Epithelial cell of alveolus of lung (primary cell): ENCODE measurements around a stretch of chr5.

GRCh38 chr5:36984350-36985422 is 108.1 kb downstream of the NIPBL start:
- RAMPAGE, long total RNA, result no peak
- RRBS, result no CpG with 5 or more reads among the region's 7 CpGs

- RAMPAGE, long total RNA, result no peak
- RRBS, result no CpG with 5 or more reads among the region's 8 CpGs
Observed at GRCh38 chr5:37034789-37035349, 158.3 kb downstream of the NIPBL start.

- RAMPAGE, long total RNA, result no peak
- RRBS, result no CpG with 5 or more reads among the region's 2 CpGs
Observed at GRCh38 chr5:37063481-37063959, 185.7 kb downstream of the CPLANE1 start.

DNA sequence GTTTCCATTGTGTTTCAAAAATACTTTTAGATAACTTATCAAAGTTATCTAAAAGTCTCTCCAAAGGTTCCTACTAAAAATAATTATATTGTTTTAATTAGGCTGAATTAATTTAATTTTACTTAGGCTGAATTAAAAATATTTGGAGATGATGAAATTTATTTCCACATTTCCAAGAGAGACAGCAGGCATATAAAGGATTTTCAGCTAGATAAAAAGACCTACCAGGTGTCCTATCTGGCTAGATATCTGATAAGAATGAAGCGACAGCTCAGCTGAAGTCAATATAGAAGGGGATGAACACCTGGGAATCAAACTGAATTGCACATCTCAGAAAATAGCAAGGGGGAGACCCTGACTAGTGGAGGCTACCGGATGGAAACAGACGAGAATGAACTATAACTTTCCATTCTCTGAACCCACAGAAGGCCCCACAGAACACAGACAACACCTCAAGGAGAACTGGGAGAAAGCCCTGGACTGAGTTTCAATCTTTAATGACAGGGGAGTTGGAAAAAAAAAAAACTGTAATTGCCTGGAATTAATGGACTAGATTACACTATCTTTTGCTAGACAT is 51.2 kb downstream of the CPLANE1 start:
- RAMPAGE, long total RNA, result no peak
- RRBS, result no CpG with 5 or more reads among the region's 3 CpGs

GRCh38 chr5:37671973-37672646 is 167.7 kb downstream of the GDNF start:
- RAMPAGE, long total RNA, result no peak
- RRBS, result no CpG with 5 or more reads among the region's 12 CpGs

GRCh38 chr5:37833802-37834368 is 6.0 kb downstream of the GDNF start:
- RAMPAGE, long total RNA, result no peak
- RRBS, result no CpG with 5 or more reads among the region's 7 CpGs

GRCh38 chr5:37838128-37838880 is 1.5 kb downstream of the GDNF start:
- RAMPAGE, long total RNA, result no peak
- RRBS, result 3% methylated on average over 5 of the region's 44 CpGs

- RAMPAGE, long total RNA, result no peak
- RRBS, result no CpG with 5 or more reads among the region's 18 CpGs
Observed at GRCh38 chr5:38166685-38167336, 91.5 kb upstream of the EGFLAM start.

DNA sequence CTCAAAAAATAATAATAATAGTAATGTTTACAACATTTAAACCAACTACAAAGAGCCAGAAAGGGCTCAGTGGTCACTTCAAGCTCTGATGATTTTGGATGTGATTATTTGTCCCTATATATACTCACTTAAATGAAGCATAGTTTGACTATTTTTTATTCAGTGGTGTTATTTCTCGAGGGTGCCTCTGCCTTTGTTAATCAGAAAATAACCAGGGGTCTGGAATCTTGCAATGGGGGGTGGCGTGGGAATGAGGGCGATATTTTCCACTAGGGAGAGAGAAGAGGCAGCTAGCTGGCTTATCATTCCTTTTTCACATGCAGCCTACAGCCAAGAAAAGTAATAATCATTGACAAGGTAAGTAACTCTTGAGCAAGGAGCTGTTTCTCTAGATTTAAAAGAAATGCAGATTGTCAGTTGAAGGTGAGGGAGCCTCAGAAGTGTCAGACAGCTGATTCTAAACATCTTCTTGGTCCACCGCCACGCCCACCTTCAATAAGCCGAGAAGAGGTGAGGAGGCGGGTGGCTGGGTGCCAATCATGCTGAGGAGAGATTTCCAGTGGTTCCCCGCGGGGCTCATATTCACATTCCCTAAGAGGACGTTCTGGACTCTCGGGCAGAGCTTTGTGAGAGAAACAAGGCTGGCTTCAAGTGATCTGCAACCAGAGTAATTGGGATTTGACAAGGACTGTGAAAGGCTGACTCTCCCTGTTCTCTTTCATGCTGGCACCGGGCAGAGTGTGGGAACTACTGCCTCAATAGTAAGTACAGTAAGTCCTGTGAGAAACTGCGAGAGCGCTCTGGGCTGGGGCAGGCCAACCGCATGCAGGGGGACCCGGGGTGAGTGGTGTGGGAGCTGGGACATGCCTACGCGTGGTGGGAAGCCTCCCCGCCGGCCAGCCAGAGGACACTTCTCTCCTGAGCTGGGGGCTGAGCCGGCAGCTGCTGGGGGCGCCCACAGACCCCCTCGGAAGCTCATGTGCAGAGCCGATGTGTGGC is 111.2 kb downstream of the LIFR start:
- RAMPAGE, long total RNA, result no peak
- RRBS, result 27% methylated on average over 6 of the region's 24 CpGs

- RAMPAGE, long total RNA, result no peak
- RRBS, result no CpG with 5 or more reads among the region's 31 CpGs
Observed at GRCh38 chr5:38466039-38467234, 90.0 kb downstream of the LIFR start.

- RAMPAGE, long total RNA, result no peak
- RRBS, result no CpG with 5 or more reads among the region's 6 CpGs
Observed at GRCh38 chr5:38534991-38535808, 21.2 kb downstream of the LIFR start.

- RAMPAGE, long total RNA, result no peak
- RRBS, result no CpG with 5 or more reads among the region's 10 CpGs
Observed at GRCh38 chr5:38537051-38537835, 19.2 kb downstream of the LIFR start.

GRCh38 chr5:38542462-38543193 is 13.8 kb downstream of the LIFR start:
- RAMPAGE, long total RNA, result no peak
- RRBS, result no CpG with 5 or more reads among the region's 6 CpGs

- RAMPAGE, long total RNA, result no peak
- RRBS, result no CpG with 5 or more reads among the region's 7 CpGs
Observed at GRCh38 chr5:38554709-38555354, 1.6 kb downstream of the LIFR start.

- RAMPAGE, long total RNA, result no peak
- RRBS, result no CpG with 5 or more reads among the region's 3 CpGs
Observed at GRCh38 chr5:38601437-38601736, 44.9 kb upstream of the LIFR start.

DNA sequence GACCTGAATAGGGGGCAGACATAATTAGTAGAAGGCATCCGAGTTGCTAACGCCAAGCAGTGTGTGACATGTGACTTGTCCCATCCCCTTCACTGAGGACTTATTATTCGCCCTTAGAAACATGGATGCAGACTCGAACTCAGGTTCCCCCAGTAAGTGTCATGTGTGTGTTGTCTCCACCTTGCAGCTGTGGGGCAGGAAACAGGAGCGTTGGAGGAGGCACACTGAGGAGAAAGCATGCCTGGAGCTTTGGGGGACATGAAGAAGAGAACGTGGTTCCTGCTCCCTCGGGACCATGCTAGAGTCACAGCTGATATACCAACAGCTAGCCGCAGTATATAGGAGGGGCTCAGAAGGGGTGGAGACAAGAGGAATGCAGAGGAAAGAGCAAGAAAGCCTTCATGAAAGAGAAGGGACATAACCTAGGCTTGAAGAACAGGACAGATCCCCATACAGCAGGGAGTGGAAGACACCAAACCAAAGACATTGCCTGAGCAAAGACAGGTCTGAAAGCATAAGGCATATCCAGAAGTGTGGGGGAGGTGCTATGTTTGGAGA is 34.4 kb downstream of the OSMR start:
- RAMPAGE, long total RNA, result no peak
- RRBS, result no CpG with 5 or more reads among the region's 8 CpGs

- RAMPAGE, long total RNA, result no peak
- RRBS, result no CpG with 5 or more reads among the region's 6 CpGs
Observed at GRCh38 chr5:38909278-38910084, 63.7 kb downstream of the OSMR start.

- RAMPAGE, long total RNA, result no peak
- RRBS, result no CpG with 5 or more reads among the region's 5 CpGs
Observed at GRCh38 chr5:38988262-38988930, 85.8 kb downstream of the RICTOR start.

- RAMPAGE, long total RNA, result no peak
- RRBS, result no CpG with 5 or more reads among the region's 4 CpGs
Observed at GRCh38 chr5:39014417-39015166, 59.6 kb downstream of the RICTOR start.

- RAMPAGE, long total RNA, result no peak
- RRBS, result no CpG with 5 or more reads among the region's 4 CpGs
Observed at GRCh38 chr5:39069524-39070200, 4.5 kb downstream of the RICTOR start.